ReNcell CX (cell line): Measurements from ENCODE around the gene KATNAL1.

- PRO-cap: no peak
Measured at GRCh38 chr13:28430992-28431466, 63.9 kb downstream of the FLT1 start.

GRCh38 chr13:28495845-28496181, 885 bp upstream of the FLT1 start:
- PRO-cap: no peak

DNA sequence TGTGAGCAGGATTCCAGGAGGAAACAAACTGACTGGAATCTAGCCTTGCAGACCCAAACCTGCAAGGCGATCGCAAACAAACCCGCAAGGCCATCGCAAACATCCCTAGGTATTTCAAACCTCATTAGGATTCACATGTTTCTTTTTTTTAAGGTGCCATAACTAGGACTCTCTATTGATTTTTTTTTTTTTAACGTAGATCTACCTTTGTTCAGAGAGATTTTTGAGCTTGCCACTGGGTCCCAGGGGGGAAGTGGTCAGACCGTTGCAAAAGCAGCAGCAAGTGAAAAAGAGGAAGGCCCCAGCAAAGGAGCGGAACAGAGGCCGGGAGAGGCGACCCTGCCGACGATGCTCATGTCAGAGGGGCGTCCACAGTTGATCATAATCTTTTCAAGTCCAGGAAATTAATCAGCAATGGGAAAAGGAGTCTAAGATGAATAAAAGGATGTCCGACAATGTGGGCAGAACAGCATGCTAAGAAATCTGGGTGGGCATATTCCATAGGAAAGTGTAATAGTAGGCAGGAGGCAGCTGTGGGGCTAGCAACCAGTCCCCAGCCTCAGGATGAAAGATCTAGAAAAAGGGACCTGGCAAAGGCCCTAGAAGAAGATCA, 32.8 kb upstream of the FLT1 start:
- PRO-cap: no peak

GRCh38 chr13:28679890-28680662, 21.1 kb downstream of the POMP start:
- PRO-cap: no peak

DNA sequence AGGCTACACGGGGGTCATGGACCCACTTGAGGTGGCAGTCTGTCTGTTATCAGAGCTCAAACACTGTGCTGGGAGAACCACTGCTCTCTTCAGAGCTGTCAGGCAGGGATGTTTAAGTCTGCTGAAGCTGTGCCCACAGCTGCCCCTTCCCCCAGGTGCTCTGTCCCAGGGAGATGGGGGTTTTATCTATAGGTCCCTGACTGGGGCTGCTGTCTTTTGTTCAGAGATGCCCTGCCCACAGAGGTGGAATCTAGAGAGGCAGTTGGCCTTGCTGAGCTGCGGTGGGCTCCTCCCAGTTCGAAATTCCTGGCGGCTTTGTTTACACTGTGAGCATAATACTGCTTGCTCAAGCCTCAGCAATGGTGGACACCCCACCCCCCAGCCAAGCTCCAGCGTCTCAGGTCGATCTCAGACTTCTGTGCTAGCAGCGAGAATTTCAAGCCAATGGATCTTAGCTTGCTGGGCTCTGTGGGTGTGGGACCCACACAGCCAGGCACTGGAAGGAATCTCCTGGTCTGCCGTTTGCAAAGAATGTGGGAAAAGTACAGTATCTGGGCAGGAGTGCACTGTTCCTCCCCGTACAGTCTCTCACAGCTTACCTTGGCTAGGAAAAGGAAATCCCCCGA, 25.1 kb downstream of the SLC46A3 start:
- PRO-cap: no peak

GRCh38 chr13:29126147-29126604, 306.0 kb downstream of the MTUS2 start:
- PRO-cap: no peak

GRCh38 chr13:29437114-29437530, 158.4 kb downstream of the SLC7A1 start:
- PRO-cap: no peak

- PRO-cap: no peak
Measured at GRCh38 chr13:29529783-29530309, 65.6 kb downstream of the SLC7A1 start.

DNA sequence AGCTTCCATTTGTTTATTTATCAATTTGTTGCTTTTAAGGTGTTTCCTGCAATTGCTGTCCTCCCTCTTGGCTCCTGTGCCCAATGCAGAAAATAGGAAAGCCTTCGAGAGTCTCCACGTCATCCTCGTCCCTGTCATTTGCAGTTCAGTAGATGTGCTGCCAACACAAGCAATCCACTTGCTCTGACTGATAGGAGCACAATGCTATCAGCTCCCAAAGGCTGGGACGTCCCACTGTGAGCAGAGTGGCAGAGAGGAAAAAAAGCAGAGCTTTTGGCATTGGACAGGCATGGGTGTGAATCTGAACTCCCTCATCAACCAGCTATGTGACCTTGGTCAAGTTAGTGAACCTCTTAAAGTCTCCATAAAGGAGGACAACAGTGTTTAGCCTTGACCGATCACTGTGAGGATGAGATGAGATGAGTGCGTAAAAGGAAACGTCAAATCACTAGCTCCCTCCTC, 10.7 kb upstream of the SLC7A1 start:
- PRO-cap: no peak

DNA sequence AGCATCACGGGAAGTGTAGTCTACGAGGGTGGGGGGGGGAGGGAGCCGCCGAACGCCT, 136 bp upstream of the UBL3 start:
- PRO-cap: no peak

GRCh38 chr13:30182119-30182495, 125.2 kb downstream of the KATNAL1 start:
- PRO-cap: no peak

GRCh38 chr13:30306461-30307780, at the start of gene KATNAL1:
Gene KATNAL1 (minus strand): TSS chr13:30307551.
- PRO-cap: bidirectional peak, plus-strand start at chr13:30306805, minus-strand start at chr13:30306850; bidirectional peak, plus-strand start at chr13:30307605, minus-strand start at chr13:30307416

DNA sequence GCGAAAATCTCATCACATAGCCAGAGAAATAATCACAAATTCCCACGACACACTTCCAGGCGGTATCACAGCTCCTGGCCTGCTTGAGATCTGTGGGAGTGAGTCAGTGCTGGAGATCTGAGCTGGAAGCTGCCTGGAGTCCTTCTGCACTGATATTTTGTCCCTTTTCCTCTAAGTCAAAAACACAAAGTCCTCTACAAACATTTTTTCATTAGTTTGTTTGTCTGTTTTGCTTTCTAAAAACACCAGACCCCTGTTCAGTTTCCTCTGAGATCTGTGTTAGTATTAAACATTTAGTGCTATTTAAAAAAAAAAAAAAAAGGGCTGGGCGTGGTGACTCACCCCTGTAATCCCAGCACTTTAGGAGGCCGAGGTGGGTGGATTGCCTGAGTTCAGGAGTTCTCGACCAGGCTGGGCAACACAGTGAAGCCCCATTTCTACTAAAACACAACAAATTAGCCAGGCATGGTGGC, 12.3 kb upstream of the UBE2L5 start:
- PRO-cap: no peak

DNA sequence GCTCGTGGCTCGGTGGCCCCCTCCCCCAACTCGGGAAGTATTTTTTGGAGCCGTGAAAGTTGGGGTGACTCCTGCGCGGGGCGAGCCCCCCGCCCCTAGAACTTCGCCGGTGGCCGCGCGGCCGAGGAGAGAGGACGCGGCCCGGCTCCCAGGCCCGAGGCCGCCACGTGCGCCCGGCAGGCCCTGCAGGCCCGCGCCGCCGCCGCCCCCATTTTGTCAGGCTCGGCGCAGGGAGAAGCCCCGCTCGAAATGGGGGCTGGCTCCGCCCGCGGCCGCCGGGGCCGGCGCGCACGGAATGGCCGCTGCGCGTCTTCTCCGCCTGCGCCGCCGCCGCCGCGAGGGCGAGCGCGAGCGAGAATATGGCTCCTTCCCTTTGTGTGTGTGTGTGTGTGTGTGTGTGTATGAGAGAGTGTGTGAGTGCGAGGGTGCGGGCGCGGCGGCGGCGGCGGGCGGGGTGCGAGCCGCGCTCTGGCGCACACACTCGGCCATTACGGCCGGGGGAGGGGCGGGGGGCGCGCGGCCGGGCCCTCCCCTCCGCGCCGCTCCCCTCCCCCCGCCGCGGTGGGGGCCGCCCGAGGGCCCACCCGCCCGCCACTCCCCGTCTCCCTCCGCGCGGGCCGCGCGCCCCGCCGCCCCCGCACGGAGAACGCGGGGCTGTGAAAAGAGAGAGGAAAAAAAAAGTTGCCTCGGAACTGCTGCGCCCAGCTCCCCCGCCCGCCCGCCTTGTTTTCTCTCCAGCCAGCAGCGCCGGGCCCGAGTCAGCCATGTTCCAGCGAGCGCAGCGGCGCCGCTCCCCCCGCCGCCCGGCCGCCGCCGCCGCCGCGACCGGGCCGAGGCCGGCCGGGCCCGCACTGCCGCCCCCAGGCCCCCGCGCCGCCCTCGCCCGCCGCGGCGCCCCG, 1.1 kb downstream of the HMGB1 start:
- PRO-cap: bidirectional peak, plus-strand start at position 494 of the sequence, minus-strand start at position 179 of the sequence; bidirectional peak, plus-strand start at position 762 of the sequence, minus-strand start at position 760 of the sequence

DNA sequence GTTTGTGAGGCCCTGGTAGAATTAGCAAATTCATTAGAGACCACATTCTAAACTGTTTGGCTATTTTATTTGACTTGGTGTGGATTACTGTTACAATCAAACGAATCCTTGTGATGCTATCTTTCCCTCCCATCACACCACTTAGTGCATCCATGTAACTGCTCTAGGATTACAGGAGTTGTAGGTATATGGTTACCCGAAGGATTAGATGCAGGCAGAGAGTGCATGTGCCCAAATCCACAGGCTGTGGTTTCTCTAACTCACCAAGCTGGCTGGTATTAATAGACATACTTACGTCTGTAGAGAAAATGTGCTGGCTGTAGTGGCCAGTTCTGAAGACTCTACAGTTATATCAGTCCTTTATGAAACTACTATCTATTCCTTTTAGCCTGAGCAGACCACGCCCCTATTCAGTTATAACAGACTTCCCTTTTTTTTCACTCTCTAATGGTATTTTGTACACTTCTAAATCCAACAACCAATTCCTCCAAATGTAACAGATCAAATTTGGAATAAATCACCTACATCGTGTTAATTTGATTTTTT, 1.1 kb upstream of the HMGB1 start:
- PRO-cap: no peak

DNA sequence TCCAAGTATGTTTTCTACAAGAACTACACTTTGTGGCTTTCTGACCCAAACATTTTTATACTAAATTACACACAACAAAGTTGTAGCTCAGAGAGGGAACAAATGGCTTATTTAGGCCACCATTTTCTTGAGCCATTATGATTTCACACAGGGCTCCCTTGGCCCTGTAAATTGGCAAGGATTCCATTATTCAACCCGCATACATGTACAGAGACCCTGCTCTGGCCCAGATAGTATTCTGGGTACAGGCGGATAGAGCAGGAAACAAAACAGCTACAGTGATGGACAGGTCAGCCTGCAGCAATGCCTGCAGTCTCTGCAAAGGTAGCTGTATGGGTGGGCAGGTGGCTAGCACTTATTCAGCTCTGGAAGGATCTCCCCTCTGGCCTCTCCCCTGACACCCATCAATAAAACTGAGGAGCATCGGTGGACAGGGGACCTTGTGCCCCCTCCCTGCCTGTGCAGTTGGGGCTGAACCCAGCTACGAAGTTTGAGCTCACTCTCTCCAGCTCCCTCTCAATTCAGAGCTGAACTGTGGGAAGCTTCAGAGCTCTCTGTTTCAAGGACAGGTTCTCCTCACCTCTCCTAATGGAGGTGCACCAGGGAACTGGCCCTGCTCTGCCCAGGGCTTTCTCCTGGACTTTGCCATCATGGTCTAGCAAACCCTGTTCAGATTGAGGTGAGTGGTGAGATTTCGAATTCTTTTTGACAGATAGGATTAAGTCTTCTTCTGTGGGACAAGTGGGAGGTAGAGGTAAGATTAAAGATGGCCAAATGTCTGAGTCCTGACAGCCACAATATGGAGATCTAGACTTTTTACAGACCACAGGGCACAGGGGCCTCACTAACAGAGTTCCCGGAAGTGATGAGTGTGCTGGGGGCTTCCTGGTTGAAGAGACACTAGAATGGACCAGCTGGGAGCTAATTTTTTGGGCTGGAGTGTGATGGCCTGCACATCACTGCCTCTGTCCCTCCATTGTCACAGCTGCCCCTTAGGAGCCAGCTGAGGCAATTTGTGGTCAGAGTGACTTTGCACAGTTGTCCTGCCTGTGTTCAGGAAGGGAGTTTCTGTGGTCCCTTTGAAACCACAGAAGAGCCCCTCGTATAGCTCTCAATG, 1.7 kb downstream of the ALOX5AP start:
- PRO-cap: no peak

- PRO-cap: no peak
Measured at GRCh38 chr13:30739601-30739985, 4.2 kb downstream of the ALOX5AP start.

DNA sequence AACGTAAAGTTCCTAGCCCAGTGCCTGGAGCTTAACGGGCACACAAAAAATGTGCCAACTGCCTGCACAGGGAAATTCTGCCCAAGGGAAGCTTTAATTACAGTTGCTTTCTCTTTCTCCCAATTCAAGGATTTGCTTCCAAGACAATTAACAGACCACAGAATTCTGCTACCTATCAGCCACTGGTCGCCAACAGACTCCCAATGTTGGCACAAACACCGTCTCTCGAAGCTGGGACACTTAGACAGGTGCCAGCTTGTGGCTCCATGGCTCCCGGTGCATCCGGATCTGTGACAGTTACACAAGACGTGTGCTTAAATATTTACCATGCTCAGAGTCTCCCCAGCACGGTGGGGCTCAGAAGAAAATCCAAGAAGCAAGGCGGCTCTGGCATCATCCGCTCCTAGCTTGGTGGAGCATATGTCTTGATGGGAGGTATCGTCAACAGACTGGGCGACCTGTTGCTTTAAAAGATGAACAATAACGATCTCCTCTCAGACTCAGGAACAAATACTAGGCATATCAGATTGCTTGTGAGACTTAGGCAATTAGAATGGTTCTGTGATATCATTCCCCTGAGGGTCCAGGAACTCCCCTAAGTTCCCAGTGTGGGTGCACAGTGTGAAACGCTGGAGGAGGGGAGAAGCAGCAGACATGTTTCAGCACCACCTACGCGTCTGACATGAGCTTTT, 61.5 kb downstream of the ALOX5AP start:
- PRO-cap: no peak

DNA sequence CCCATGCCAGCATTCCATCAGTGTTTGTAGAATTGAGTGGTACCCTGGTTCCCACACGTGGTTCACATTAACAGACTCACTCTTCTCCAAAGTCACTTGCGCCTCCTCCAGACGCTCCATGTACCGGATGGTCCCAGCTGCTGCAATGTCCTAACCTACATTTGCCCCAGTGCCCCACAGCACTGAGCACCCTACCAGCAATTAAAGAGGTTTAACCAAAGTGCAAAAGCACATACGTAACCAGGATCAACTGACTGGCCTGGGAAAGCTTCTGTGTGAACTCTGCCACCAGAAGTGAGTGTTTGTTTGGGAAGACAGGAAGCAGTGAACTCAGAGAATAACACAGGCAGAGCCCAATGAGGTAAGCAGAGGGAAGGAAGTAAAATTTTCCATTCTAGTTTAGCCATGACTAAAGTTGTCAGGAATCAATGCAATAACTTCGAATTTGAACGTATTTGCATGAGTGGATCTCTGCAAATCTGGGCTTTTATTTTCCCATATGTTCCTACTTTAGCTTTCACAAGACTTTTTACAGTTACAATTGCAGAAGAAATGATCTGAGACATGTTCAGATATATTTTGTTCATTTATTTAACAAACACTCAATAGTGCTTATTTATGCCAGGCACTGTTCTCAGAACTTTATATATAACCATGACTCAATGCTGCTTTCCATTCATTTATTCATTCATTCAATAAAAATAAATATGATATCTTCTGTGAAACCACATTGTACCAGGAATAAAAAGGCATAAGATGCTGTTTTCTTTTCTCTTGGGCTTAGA, 7.2 kb upstream of the MEDAG start:
- PRO-cap: no peak

GRCh38 chr13:30907018-30908222, 1.3 kb downstream of the MEDAG start:
- PRO-cap: no peak